Fibroblast of villous mesenchyme (primary cell): ENCODE measurements around the gene CUL2.

GRCh38 chr10:31961123-31962165 is 32.8 kb upstream of the ARHGAP12 start:
- CAGE, long polyA plus RNA, result no peak

GRCh38 chr10:32020978-32021707 is 35.1 kb downstream of the KIF5B start:
- CAGE, long polyA plus RNA, result no peak

DNA sequence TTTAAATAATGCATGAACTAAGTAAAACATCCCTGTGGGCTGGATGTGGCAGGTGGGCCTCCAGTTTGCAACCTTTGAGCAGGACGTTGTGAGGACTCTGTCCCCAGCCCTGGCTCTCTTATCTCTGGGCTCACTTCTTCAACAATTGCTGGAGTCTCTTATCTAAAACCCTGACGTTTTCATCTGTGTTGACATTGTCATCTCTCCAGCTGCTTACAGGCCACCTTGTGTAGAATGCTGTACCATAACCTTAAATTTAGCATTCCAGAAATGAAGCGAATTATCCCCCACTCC is 3.2 kb upstream of the KIF5B start:
- CAGE, long polyA plus RNA, result no peak

DNA sequence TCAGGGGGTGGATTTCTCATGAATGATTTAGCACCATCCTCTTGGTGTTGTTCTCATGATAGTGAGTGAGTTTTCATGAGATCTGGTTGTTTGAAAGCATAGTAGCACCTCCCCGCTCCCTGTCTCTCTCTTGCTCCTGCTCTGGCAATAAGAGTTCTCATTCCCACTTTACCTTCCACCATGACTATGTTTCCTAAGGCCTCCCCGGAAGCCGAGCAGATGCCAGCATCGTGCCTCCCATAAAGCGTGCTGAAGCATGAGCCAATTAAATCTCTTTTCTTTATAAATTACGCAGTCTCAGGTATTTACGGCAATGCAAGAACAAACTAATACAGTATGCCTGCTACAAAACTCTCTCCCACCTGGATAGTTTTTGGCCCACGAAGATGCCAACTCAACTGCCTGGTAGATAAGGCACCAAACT is 15.4 kb upstream of the EPC1 start:
- CAGE, long polyA plus RNA, result no peak

DNA sequence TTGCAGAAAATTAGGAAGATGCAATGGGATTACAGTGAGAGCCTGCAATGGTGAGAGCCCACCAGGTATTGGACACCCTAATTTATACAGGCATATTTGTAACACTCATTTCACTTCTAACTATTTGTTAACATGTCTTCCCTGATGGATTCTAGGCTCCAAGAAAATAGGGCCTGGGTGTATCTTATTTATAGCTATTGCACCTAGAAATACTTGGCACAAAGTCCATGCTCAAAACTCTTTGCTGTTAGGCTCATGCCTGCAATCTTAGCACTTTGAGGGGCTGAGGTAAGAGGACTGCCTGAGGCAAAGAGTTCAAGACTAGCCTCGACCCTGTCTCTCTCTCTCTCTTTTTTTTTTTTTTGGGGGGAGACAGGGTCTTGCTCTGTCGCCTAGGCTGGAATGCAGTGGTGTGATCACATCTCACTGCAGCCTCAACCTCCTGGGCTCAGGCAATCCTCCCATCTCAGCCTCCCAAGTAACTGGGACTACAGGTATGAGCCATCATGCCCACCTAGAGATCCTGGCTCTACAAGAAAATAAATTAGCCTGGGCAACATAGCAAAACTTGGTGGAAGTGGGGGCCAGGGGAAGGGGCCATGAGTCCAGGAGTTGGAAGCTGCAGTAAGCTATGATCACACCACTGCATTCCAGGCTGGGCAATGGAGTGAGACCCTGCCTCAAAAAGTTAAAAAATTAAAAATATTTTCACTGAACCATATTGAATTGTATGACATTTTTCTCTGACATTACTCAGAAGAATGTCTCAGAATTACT is 15.5 kb downstream of the ITGB1 start:
- CAGE, long polyA plus RNA, result no peak

DNA sequence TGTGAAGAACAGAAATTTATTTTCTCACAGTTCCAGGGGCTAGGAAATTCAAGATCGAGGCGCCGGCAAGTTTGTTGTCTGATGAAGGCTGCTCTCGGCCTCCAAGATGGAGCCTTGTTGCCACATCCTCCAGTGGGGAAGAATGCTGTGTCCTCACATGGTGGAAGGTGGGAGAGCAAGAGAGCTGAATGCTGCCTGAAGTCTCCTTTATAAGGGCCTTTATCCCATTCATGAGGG is 39.9 kb upstream of the ITGB1 start:
- CAGE, long polyA plus RNA, result no peak

DNA sequence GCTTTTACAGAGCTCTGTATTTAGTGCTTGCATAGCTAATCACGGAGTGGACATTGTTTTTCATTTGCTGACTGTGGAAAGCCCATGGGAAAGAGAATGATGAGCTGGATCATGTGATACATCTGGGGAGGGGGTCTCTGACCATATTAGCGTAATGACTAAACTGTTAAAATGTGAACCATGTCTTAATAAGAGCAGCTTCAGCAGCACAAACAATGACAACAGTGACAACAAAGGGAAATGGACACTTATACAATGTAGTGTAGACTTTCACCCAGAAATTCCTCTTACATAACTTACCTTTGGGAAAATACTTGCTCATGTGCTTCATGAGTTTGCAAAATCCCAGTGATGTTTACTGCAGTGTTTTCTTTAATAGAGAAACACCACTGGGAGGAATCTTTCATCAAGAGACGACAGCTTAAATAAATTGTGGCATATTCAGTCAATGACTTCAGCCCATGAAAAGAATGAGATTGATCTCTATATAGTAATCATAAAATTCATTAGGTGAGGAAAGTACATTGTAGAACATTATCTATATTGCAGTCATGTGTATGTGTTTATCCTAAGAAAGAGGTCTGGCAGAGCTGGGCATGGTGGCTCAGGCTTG is 44.1 kb upstream of the ITGB1 start:
- CAGE, long polyA plus RNA, result no peak

GRCh38 chr10:33142405-33142911 is 184.4 kb upstream of the ITGB1 start:
- CAGE, long polyA plus RNA, result no peak

- CAGE, long polyA plus RNA, result no peak
Observed at GRCh38 chr10:33155666-33156211, 178.7 kb downstream of the NRP1 start.

GRCh38 chr10:33191236-33191483 is 143.3 kb downstream of the NRP1 start:
- CAGE, long polyA plus RNA, result no peak

GRCh38 chr10:33193369-33193883 is 141.0 kb downstream of the NRP1 start:
- CAGE, long polyA plus RNA, result no peak

DNA sequence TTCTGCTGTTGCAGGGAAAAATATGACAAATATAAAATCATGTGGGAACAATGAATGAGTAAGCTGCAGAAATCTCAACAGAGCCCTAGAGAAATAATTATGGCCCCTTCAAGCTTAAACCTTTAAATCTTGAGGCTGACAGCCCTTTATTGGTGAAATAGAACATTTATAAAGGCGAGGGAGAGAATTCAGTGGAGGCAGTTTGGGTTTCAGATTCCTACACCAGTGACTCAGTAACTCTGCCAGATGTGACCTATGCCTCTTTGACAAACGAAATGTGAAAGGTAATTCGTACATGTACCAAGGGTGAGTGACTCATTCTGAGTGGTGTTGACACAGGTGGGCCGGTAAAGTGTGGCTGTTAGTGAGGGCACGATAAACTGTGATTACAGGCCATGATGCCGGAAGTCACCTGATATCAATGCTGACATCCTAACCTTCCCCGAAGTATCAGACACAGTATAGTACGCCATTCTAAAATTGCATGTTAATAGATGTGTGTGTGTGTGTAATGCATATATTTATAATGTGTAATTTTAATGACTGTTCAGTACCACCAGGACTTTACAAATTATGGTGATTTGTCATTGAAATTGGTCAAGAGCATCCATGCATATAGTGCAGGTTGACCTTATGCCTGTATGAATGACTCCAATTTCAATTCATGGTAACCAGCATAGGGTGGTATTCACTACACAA is 70.2 kb downstream of the NRP1 start:
- CAGE, long polyA plus RNA, result no peak

- CAGE, long polyA plus RNA, result no peak
Observed at GRCh38 chr10:34194143-34194629, 620.9 kb downstream of the PARD3 start.

DNA sequence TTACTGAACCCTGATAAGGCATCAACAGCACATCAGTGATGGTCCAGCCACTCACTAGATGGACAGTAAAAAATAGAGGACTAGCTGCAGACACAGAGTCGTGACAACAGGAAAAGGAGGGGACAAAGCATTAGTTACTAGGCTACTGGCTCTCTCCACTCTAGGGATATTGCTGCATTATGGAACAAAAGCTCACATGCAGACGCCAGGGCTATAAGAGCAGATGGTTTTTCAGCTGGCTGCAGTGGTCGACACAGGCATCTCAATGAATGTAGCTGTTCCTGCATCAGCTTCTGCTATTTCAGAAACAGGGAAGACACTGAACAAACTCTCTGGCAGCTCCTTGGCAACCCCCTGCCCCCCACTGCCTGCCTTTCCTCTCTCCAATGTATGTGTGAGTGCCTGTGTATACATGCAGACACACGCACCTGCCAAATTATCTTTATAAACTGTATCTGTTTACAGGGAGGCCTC is 614.5 kb downstream of the PARD3 start:
- CAGE, long polyA plus RNA, result no peak

DNA sequence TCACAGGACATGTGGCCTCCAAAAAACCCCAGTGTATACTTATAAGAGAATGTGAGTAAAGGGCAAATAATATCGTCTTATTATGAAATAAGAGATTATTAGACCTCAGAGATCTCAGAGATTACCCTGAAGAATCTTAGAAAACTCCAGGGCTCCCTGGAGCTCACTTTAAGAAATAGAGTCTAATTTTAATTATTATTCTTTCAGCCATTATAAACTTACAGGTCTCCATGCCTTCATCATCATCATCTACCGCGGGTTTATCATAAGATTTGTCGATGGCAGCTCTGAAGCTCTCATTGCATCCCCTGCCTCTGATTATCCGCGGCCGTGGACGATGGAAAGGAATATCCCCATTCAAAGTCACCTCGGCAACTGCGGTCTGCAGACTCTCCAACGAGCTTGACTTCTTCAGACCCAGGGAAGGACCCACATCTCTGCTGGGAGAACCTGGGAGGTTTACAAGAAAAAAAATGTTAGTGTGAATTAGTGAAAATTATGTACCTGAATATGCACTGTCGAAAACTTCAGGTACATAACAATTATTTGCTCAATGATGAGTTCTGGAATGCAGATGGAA is 484.1 kb downstream of the PARD3 start:
- CAGE, long polyA plus RNA, result no peak

DNA sequence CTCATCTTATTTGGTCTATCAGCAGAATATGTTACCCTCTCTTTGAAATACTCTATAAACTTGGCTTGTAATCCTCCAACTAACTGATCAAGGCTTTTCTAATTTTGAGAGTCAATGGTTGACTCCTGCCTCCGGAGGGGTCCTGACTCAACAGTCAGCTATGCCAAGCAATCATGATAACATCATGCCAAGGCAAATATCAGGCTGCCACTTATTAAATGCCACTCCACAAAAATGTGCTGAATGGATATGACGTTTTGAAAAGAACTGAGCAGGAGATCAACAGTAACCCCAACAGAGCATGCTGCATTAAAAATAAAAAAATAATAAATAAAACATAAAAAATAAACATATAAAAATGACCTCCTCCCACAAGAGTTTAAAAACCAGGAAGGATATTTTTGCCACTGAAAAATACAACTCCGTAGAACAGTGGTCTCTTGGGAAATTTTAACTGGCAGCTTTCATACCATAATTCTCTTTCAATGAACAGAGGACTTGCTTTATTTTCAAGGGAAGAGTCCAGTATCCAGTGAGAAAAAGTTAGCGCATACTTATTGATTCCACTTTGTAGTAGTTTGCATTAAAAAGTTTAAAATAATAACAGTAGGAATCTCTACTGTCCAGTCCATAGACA is 116.0 kb downstream of the PARD3 start:
- CAGE, long polyA plus RNA, result no peak

- CAGE, long polyA plus RNA, result no peak
Observed at GRCh38 chr10:34760346-34760963, 54.6 kb downstream of the PARD3 start.

DNA sequence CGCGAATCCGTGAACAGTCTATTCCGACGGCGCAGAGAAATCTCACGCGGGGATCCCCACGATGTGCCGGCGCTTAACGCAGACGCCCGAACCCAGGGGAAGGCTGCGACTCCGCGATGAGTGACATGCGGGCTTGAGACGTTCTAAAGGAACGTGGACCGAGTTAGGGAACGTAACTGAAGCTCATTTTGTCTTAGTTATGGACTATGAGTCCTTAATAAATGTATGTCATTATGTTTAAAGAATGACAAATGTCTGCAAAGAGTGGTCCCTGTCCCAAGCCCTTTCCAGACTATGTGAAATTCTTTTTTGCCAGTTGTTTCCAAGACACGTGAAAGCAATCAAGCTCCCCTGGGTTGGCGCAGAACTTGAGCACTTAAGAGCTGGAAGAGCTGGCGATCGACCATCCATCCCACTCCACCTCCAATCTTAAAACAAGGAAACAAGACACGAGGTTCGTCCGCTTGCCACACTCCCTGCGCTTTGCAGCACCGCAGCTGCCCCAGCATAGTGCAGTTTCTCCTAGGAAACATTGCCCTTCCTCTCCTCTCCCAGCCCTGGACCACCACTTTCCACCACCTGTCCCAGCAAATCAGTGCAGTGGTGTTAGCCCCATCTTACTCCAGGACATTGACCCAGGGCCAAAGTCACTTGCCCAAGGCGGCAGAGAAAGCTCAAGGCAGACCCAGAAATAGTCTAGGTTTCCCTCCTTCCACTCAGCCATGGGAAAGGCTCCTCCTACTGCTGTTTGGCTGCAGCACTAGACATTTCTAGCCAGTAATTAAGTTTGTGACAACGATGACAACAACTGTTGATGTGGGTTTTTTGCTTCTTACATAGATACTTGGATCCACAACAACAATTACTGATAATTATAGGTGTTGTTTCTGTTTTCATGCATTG is 1.3 kb upstream of the PARD3 start:
- CAGE, long polyA plus RNA, result no peak

- CAGE, long polyA plus RNA, result no peak
Observed at GRCh38 chr10:35090111-35091015, at the start of gene CUL2. CUL2 (minus strand) TSS chr10:35090341.

GRCh38 chr10:35127363-35128018 is 845 bp downstream of the CREM start:
- CAGE, long polyA plus RNA, result no peak